Liver (tissue), 9 donors: ENCODE measurements around the gene SKA1.

DNA sequence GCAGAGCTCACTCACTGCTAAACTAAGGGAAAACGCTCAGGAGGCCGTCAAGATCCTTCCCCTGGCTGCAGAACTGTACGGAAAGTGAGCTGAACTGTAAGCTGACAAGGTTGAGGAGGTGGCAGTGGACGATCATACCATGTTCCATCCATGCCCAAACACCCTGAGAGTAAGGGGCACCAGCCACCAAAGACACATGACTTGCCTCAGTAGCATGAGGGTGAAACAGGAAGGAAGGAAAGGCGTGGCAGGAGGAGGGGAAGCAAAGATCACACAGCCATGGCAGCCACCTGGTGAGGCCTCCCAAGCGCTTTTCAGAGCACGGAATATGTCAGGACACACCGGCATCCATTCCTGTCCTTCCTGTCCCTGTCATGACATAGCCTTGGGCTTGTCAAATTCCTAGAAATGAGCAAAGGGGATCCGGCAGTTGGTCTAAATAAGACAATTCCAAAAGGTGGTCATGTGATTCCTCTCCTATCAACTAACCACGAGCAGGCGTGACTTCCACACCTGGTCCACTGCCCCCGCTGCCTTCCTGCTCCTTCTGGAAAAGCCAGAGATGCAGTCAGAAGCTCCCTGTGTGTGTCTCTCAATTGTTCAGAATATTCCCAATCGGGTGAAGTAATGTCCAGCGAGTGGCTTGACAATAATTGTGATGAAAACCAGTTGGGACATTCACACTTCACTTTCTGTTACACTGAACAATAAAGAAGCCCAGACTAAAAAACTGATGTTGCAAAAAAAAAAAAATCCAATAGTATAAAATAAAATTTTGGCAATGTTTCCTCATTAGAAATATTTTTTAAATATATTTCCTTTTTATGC lies 118.5 kb downstream of the MYO5B start:
- PRO-cap, 5 experiments = no peak in any of the 5 experiments
- RAMPAGE, long total RNA, 2 experiments = no peak in any of the 2 experiments
- RRBS = 86% methylated on average over 2 of the region's 14 CpGs

DNA sequence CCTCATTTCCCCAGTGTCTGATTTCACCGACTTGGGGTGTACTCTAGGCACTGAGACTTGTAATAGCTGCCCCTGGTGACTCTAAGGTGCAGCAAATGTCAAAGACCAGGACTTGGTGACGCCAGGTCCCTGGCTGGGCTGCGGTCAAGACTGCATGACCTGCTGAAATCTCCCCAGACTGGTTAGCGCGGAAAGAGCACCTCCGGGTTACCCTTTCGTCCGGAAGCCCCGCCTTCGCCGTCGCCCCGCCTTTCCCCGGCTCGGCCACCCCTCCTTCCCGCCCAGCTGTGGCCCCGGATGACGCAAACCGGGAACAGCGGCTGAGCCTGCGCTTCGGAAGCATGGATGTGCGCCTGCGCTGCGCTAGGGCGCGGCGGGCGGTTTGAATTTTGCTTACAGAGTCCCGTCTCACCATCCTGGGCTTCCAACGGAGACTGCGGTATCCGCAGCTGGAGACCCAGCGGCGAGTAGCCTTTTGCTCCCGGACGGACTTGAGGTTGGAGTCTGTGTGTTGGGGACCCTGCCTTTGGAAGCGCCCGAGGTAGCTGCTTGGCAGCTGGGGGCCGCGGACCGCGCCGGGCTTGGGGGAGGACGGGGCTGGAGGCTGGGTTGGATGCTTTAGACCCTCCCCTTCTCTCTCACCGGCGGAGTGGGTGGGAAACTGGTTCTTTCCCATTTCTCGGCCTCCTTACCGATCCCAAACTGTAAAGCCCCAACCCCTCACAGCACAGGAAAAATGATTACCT lies at the start of gene SKA1:
Gene SKA1 (plus strand): TSS at position 348 of the 746 bp plus-strand sequence.
- PRO-cap, 5 experiments = peak in 5 of 5 experiments; most common plus-strand start position 305 of the sequence (in 2); most common minus-strand start position 180 of the sequence (in 5)
- RAMPAGE, long total RNA, 2 experiments = start-site peak on the plus strand in 2 of 2 experiments, centred at positions 362 to 372 of the sequence, 45 to 376 reads per replicate
- RRBS = 2% methylated on average over 19 of the region's 49 CpGs

- PRO-cap, 5 experiments = no peak in any of the 5 experiments
- RAMPAGE, long total RNA, 2 experiments = no peak in any of the 2 experiments
- RRBS = 8% methylated on average over 4 of the region's 22 CpGs
Observed at GRCh38 chr18:50401966-50402524, 27.2 kb downstream of the SKA1 start.

GRCh38 chr18:50656894-50657580 lies 97.2 kb downstream of the MAPK4 start:
- PRO-cap, 5 experiments = no peak in any of the 5 experiments
- RAMPAGE, long total RNA, 2 experiments = no peak in any of the 2 experiments
- RRBS = no CpG with 5 or more reads among the region's 9 CpGs

GRCh38 chr18:51029447-51030001 lies 489 bp upstream of the SMAD4 start:
- PRO-cap, 5 experiments = peak in 1 of 5 experiments; most common plus-strand start chr18:51029730 (in 1); most common minus-strand start chr18:51029627 (in 1)
- RAMPAGE, long total RNA, 2 experiments = no peak in any of the 2 experiments
- RRBS = 1% methylated on average over 5 of the region's 25 CpGs

GRCh38 chr18:51176603-51177267 lies 20.7 kb downstream of the MEX3C start:
- PRO-cap, 5 experiments = no peak in any of the 5 experiments
- RAMPAGE, long total RNA, 2 experiments = no peak in any of the 2 experiments
- RRBS = no CpG with 5 or more reads among the region's 13 CpGs

DNA sequence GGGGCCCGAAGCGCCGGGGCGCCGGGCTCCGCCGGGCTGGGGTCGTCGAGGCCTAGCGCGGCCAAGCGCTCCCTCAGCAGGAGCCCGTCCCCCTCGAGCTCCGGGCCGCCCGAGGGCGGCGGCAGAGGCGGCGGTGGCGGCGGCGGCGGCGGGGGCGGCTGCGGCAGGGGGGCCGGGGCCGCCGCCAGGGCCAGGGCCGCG lies 478 bp downstream of the MEX3C start:
- PRO-cap, 5 experiments = peak in 1 of 5 experiments; most common minus-strand start position 129 of the sequence (in 1)
- RAMPAGE, long total RNA, 2 experiments = no peak in any of the 2 experiments
- RRBS = 1% methylated on average over 20 of the region's 33 CpGs

DNA sequence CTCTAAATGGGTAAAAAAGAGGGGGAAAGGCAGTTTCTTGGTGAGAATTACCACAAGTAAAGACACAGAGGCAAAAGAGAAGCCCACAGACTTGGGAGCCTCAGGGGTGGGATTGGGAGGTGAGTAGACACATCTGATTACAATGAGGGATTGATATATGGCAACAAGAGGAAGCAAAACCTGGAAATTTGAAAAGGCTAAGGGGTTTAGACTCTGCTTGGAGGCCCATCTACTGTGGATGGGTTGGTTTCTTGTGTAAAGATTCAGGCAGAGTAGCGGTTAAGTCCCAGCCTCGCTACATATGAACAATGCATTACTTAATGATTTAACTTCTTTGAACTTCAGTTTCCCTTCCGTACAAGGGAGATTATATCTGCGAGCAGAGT lies 13.9 kb upstream of the MEX3C start:
- PRO-cap, 5 experiments = no peak in any of the 5 experiments
- RAMPAGE, long total RNA, 2 experiments = no peak in any of the 2 experiments
- RRBS = no CpG with 5 or more reads among the region's 4 CpGs

GRCh38 chr18:51211738-51212204 lies 14.3 kb upstream of the MEX3C start:
- PRO-cap, 5 experiments = no peak in any of the 5 experiments
- RAMPAGE, long total RNA, 2 experiments = no peak in any of the 2 experiments
- RRBS = no CpG with 5 or more reads among the region's 1 CpG

DNA sequence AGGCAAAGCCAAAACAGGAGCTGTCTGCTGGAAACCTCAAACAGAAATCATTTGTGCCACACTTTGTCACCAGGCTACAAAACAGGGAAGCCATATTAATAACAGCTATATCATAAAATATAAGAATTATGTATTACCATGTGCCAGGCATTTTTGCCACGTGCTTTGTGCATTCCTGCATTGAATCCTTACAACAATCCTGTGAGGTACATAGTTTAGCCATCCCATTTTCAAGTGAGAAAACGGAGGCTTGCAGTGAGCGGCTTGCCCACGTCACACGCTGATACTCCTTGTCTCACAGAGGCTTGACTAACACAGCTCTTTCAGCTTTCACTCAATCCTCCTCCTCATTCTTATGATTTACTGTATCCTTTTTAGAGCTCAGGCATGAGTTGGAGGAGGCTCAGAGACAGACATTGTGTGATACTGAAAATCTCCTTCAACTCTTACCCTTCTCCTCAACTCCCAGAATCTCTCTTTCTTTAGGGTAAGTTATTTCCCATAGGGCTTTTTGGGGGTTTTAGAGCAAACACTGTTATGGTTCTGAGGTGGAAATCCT lies 148.5 kb upstream of the MEX3C start:
- PRO-cap, 5 experiments = no peak in any of the 5 experiments
- RAMPAGE, long total RNA, 2 experiments = no peak in any of the 2 experiments
- RRBS = no CpG with 5 or more reads among the region's 5 CpGs

GRCh38 chr18:52340365-52340780 lies 376 bp downstream of the DCC start:
- PRO-cap, 5 experiments = no peak in any of the 5 experiments
- RAMPAGE, long total RNA, 2 experiments = no peak in any of the 2 experiments
- RRBS = no CpG with 5 or more reads among the region's 18 CpGs

DNA sequence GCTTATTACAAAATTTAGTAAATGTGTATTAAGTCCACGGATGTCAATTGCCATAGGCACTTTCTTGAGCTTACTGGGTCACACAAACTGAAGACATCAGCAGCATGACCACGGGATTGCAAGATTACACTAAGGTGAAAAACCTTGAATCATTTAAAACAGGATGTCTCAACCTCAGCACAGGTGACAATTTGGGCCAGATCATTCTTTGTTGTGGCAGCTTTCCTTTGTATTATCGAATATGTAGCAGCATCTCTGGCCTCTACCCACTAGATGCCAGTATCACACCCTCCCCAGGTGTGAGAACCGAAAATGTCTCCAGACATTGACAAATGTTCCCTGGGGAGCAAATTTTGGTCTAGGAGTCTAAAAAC lies 1.4 kb downstream of the MBD2 start:
- PRO-cap, 5 experiments = no peak in any of the 5 experiments
- RAMPAGE, long total RNA, 2 experiments = no peak in any of the 2 experiments
- RRBS = no CpG with 5 or more reads among the region's 4 CpGs

DNA sequence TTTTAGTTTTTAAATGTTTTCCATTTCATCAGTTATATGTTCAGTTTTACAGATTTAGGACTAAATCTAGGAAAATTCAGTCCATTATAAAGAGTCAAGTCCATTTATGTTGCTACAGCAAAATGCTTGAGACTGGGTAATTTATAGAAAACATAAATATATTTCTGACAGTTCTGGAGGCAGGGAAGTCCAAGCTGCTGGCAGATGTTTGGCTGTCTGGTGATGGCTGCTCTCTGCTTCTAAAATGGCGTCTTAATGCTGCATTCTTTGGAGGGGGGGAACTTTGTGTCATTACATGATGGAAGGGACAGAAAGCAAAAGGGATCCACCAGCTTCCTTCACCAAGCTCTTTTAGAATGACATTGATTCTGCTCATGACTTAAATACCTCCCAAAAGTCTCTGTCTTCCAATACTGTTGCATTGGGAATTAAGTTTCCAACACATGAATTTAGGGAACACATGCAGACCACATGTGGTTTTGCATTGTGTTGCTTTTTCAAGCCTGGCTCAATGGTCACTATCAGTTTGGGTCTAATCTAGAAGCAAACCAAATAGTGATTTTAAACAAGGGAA lies 30.5 kb downstream of the C18orf54 start:
- PRO-cap, 5 experiments = no peak in any of the 5 experiments
- RAMPAGE, long total RNA, 2 experiments = no peak in any of the 2 experiments
- RRBS = no CpG with 5 or more reads among the region's 1 CpG

GRCh38 chr18:54946104-54946821 lies 13.0 kb downstream of the CCDC68 start:
- PRO-cap, 5 experiments = peak in 2 of 5 experiments; most common plus-strand start chr18:54946341 (in 2); most common minus-strand start chr18:54946281 (in 1)
- RAMPAGE, long total RNA, 2 experiments = no peak in any of the 2 experiments
- RRBS = no CpG with 5 or more reads among the region's 8 CpGs

DNA sequence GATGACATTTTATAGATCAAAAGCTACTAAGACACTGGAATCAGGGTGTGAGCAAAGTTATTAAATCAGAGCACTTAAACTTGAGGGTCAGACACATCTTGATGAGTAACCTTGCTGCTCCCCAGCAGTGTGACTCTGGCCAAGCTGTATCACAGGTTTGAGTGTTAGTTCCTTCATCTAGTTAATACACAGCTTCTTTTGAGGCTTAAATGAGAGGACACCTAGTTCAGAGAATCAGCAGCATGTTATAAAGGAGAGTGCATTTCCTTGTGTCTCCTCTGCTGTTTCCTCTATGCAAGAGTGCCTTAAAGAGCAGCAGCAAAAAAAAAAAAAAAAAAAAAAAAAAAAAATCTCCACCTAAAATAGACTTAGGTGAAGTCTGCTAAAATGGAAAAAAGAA lies 261.9 kb downstream of the TCF4 start:
- PRO-cap, 5 experiments = no peak in any of the 5 experiments
- RAMPAGE, long total RNA, 2 experiments = no peak in any of the 2 experiments

- PRO-cap, 5 experiments = no peak in any of the 5 experiments
- RAMPAGE, long total RNA, 2 experiments = no peak in any of the 2 experiments
- RRBS = no CpG with 5 or more reads among the region's 8 CpGs
Observed at GRCh38 chr18:55404772-55405270, 183.2 kb downstream of the TCF4 start.

- PRO-cap, 5 experiments = no peak in any of the 5 experiments
- RAMPAGE, long total RNA, 2 experiments = no peak in any of the 2 experiments
Observed at GRCh38 chr18:55451981-55452435, 136.0 kb downstream of the TCF4 start.

DNA sequence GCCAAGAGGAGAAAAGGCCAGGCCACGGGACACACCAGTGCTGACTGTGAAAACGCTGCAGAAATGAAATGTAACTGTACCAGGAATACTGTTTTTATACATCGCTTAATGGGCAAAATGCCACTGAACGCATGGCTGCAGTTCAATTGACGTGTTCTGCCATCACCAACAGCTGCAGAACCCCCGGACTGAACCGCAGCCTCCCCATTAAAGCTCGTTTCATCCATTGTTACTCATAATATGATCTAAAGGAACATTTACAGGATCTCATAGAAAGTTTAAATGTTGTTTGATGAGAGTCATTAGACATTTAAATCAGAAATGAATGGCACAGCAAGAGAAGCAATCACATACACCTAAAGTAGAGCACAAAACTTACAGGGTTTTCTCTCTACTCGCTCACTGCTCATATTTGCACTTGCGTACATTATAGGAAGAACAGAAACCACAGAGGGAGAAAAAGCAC lies 35.4 kb downstream of the TCF4 start:
- PRO-cap, 5 experiments = no peak in any of the 5 experiments
- RAMPAGE, long total RNA, 2 experiments = no peak in any of the 2 experiments
- RRBS = no CpG with 5 or more reads among the region's 10 CpGs

DNA sequence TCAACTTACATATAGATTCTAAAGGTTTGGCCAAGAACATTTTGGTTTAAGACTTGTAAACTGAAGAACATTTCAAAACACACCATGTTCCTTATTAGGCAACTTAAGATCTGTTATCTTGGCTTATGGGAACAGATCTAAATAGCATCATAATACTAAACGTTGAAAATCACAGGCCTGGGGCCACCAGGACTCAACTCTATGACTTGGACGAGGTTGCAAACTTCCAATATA lies 8.5 kb downstream of the TCF4 start:
- PRO-cap, 5 experiments = no peak in any of the 5 experiments
- RAMPAGE, long total RNA, 2 experiments = no peak in any of the 2 experiments
- RRBS = no CpG with 5 or more reads among the region's 2 CpGs

DNA sequence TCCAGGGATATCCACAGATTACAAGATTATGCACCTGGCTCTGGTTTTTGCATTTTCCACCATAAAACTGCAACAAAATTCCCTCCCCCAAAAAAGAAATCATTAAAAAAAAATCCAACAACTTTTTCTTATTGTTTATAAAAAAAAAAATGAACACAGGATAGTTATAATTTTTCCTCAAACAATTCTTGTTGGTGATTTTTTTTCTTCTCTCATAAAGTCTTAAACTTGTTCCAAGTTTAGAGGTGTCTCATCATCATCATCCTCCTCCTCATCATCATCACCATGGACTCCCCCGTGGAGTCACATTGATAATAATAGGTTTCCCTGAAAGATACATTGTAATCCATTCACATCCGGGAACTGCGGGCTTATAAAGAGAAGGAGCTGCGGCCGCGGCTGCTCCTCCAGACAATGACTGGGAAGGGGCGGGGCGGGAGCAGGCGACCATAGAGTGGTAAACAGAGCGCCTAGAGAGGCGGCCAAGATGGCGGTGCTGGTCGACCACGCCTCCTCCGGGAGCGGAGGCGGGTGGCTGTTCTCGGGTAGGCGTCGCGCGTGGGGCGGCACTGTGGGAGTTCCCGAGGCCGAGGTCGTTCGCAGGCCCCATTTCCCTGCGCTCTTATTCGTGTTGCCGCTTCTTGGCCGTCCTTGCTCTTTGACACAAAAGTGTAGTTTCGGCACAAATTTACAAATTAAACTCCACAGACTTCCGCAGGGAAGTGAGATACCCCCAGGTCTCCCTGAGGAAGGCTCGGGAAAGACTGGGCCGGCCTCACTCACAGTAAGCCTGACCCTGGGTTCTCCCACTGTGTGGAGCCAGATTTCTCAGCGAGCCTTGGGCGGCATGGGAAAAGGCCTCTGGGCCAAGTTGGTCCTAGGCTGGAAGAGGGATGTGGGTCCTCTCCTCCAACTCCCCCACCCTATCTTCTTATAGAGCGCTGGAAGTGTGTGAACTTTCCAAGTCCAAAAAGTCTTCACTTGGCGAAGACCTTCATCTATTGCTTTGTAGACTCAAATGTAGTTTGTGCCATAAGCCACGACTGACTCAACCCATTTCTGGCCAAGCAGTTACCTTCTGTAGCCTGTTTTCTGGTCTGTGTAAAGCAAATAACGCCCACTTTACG lies 1.8 kb upstream of the TCF4 start:
- PRO-cap, 5 experiments = peak in 5 of 5 experiments; most common plus-strand start position 569 of the sequence (in 4); most common minus-strand start position 420 of the sequence (in 3)
- RAMPAGE, long total RNA, 2 experiments = no peak in any of the 2 experiments
- RRBS = no CpG with 5 or more reads among the region's 42 CpGs